ENCODE measurements around a stretch of chr3.

GRCh38 chr3:25473161-25473849, 45.2 kb downstream of the RARB start:
- CAGE, long polyA plus RNA, result no peak
- RRBS, result no CpG with 5 or more reads among the region's 3 CpGs

GRCh38 chr3:25611135-25611939, 53.4 kb downstream of the TOP2B start:
- CAGE, long polyA plus RNA, result no peak
- RRBS, result no CpG with 5 or more reads among the region's 7 CpGs

- CAGE, long polyA plus RNA, result no peak
- RRBS, result no CpG with 5 or more reads among the region's 4 CpGs
Measured at GRCh38 chr3:25618351-25618884, 46.3 kb downstream of the TOP2B start.

DNA sequence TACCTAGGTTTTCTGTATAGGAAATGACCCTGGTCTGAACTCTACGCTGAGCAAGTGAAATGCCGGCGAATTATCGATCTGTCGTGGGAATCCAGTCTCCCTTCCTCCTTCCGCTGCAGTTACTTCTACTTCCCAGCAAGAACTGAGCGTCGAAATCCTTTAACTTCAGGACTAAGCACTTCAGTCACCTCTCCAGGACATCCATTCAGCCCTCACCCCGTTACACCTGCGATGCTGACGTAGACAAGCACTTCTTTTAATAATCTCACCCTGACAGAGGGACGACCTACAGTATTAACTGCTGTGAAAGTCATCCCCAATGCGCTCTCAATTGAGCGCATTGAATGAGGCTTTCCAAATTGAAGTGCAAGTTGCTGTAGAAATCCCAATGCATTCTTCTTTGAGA, 1.3 kb downstream of the TOP2B start:
- CAGE, long polyA plus RNA, result no peak
- RRBS, result no CpG with 5 or more reads among the region's 14 CpGs

DNA sequence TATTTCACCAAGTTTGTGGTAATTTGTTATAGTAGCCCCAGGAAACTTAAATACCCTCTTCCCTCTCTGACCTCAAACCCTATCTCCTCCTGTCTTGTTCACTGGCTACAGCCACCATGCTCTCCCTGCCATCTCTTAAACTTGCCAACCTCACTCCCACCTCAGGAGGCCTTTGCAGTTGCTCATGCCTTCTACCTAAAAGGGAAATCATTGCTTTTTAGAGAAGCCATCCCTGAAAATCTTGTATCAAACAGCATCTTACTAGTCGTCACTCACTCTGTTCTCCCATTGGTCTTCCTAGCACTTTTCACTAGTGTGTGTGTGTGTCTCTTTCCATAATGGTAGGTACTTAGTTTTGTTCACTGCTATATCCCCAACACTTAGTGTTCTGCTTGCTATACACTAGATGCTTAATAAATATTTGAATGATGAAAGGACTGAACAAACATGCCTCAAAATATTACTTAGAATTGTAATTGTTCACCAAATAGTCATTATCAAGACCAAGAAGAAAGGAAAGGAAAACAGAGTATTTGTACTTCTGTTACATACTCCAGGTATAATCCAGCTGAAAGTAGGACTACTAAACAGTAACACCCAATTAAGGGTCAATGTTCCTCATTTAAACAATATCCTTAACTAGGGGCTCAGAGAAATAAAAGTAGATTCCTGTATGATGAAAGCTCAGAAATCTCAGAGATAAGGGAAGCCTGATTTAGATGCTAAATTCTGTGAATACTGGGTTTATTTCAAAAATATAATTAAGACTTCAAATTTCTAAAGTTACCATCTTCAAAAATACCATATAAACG, 39.8 kb downstream of the NGLY1 start:
- CAGE, long polyA plus RNA, result no peak
- RRBS, result no CpG with 5 or more reads among the region's 2 CpGs

- CAGE, long polyA plus RNA, result no peak
- RRBS, result 3% methylated on average over 21 of the region's 51 CpGs
Measured at GRCh38 chr3:25783532-25784641, 644 bp upstream of the NGLY1 start.

GRCh38 chr3:25834390-25834716, 44.5 kb downstream of the OXSM start:
- CAGE, long polyA plus RNA, result no peak

GRCh38 chr3:25849629-25850175, 59.8 kb downstream of the OXSM start:
- CAGE, long polyA plus RNA, result no peak
- RRBS, result no CpG with 5 or more reads among the region's 5 CpGs

GRCh38 chr3:27376022-27376860, 7.1 kb upstream of the NEK10 start:
- CAGE, long polyA plus RNA, result no peak
- RRBS, result no CpG with 5 or more reads among the region's 7 CpGs

DNA sequence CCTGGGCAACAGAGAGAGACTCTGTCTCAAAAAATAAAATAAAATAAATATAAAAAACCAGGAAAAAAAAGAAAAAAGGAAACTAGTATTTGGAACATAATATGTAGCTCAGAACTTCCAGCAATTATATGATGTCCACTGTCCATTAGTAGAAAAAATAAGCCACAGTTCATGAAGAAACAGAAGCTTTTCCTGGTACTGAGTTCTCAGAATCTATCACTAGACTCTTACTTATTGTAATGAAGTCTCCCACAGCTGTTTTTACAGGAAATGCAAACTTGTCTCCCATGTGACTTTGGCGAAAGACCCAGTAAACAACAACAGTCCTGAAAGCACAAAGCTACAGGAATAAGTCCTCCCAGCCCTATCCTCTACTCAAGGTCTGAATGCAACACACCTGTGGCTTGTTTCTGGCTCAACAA, 55.9 kb downstream of the EOMES start:
- CAGE, long polyA plus RNA, result no peak
- RRBS, result no CpG with 5 or more reads among the region's 1 CpG

GRCh38 chr3:27719310-27719761, 2.8 kb downstream of the EOMES start:
- CAGE, long polyA plus RNA, result no peak
- RRBS, result no CpG with 5 or more reads among the region's 4 CpGs

- CAGE, long polyA plus RNA, result no peak
- RRBS, result no CpG with 5 or more reads among the region's 2 CpGs
Measured at GRCh38 chr3:27905585-27906038, 183.5 kb upstream of the EOMES start.

- CAGE, long polyA plus RNA, result no peak
- RRBS, result 4% methylated on average over 26 of the region's 58 CpGs
Measured at GRCh38 chr3:28575105-28575813, 226.6 kb upstream of the AZI2 start.

DNA sequence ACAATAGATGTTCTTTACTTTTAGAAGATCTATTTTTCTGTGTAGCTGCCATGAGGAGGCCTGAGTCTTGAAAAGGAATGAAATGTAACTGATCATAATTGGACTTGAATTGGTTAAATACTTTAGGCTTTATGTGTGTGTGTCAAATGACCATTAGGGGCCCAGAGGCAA, 1.4 kb downstream of the RBMS3 start:
- CAGE, long polyA plus RNA, result no peak

DNA sequence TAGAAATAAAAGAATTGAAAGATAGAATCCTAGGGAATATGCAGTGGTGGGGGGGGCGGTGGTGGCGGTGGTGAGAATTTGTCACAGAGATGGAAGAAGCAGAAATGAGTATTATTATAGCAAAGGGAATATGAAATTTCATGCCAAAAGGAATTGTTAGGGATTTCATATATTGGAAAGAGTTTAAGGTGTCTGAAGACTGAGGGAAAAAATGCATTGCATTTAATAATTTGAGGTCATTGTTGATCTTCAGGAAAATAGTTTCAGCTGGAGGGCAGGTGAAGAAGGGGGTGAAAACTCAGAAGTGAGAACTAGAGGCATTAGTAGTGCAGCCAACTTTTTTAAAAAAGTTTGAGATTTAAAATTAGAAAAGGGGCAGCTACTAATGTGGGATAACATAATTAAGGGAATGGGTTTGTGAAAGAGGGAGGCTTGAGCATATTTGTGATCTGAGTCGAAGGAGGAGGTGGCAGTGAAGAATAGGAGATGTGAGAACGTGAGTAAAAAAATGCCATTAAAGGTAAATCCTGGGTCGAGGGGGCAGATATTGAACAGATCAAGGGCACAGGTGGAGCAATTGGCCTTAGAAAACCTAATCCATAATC, 28.8 kb downstream of the RBMS3 start:
- CAGE, long polyA plus RNA, result no peak
- RRBS, result no CpG with 5 or more reads among the region's 5 CpGs

DNA sequence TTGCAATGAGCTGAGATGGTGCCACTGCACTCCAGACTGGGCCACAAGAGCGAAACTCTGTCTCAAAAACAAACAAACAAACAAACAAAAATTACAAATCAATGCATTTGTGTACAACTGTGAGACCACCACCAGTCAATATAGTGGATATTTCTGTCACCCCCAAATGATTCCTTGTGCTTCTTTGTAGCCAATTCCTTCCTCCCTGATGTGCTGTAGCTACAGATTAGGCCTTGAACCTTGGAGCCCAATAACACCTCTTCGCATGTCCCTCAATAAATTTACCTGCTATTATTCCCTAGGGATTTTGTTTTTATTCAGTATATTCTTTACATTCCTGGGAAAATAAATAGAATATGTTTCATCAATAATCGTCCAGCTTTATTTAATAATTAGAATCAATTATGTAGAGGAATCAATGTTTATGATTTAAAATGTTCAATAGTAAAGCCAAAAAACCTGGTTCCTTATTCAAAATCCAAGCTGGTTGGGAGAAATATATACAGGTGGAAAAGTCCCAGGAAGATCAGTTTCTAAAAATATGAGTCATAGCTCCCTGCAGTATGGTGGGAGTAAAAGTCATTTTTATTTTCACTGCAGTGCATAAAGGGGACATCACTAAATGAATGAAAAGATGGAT, 335.7 kb downstream of the RBMS3 start:
- CAGE, long polyA plus RNA, result no peak
- RRBS, result no CpG with 5 or more reads among the region's 3 CpGs

DNA sequence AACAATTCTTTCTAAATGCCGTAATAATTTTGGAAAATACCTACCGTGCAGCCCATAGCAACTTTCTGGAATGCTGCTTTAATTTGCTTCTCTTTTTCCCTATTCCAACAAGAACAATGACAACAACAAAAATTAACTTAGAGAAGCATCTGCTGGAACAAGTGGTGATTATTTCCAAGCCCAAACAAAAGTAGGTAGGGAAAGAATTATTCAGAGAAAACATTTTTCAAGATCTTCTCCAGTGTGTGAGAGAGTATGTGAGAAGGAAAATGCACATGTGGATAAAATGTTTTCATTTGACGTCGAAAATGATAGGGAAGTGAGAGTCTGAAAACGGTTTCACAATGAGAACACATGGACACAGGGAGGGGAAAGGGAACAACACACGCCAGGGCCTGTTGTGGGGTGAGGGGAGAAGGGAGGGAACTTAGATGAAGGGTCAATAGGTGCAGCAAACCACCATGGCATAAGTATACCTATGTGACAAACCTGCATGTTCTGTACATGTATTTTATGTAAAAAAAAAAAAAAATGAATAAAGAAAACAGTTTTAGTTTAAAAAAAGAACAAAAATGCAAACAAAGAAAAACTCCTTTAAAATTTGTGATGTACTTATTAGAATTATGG, 338.0 kb downstream of the RBMS3 start:
- CAGE, long polyA plus RNA, result no peak
- RRBS, result no CpG with 5 or more reads among the region's 6 CpGs

GRCh38 chr3:29768850-29769290, 488.0 kb downstream of the RBMS3 start:
- CAGE, long polyA plus RNA, result no peak
- RRBS, result no CpG with 5 or more reads among the region's 1 CpG

DNA sequence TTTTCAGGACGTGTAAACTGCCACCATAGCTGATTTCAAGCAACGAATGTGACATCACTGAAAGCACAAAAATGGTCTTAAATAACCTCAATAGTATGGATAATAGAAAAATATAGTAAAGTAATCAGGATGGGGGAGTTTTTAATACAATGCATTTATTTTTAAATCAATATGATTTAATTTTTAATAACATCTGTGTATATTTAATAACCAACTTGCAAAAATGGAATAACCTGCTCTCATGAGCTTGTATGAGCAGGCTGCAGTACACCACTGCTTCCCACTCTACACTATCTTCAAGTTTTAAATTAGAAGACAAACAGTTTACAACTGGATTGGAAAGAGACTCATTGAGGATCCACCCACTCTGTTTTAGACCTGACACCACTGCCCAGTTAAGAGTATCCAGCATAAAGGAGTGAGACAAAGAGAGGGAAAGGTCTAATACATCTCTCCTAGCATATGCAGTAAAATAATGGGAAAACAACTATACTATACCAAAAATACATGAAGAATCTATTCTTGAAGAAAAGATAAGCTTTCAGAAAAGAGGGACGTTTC, 280.9 kb upstream of the TGFBR2 start:
- CAGE, long polyA plus RNA, result no peak
- RRBS, result no CpG with 5 or more reads among the region's 3 CpGs

DNA sequence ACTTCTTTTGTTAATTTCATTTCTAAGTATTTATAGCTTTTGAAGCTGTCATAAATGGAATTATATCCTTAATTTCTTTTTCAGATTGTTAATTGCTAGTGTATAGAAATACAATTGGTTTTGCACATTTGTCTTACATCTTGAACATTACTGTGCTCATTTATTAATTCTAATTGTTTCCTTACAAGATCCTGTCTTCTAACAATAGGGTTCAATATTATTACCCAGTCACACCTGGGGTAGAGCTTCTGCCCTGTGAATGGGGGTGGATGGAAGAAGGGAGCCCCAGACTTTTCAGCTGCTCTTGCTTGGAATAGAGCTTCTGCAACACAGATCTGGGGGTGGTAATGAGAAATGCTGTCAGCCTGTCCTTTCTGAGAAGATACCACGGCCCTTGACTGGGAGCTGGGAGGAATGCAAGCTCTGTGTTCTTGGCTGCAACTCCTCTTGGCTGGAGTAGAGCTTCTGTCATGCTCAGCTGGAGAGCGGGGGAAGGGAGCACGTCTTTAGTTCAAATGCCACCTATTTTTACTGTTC, 180.2 kb upstream of the TGFBR2 start:
- CAGE, long polyA plus RNA, result no peak
- RRBS, result no CpG with 5 or more reads among the region's 3 CpGs

All from osteoblast (primary cell).